ENCODE measurements around the gene ZMAT3.

- PRO-cap = no peak
These were observed 51.6 kb downstream of the ZMAT3 start for GRCh38 chr3:179019837-179020563.

DNA sequence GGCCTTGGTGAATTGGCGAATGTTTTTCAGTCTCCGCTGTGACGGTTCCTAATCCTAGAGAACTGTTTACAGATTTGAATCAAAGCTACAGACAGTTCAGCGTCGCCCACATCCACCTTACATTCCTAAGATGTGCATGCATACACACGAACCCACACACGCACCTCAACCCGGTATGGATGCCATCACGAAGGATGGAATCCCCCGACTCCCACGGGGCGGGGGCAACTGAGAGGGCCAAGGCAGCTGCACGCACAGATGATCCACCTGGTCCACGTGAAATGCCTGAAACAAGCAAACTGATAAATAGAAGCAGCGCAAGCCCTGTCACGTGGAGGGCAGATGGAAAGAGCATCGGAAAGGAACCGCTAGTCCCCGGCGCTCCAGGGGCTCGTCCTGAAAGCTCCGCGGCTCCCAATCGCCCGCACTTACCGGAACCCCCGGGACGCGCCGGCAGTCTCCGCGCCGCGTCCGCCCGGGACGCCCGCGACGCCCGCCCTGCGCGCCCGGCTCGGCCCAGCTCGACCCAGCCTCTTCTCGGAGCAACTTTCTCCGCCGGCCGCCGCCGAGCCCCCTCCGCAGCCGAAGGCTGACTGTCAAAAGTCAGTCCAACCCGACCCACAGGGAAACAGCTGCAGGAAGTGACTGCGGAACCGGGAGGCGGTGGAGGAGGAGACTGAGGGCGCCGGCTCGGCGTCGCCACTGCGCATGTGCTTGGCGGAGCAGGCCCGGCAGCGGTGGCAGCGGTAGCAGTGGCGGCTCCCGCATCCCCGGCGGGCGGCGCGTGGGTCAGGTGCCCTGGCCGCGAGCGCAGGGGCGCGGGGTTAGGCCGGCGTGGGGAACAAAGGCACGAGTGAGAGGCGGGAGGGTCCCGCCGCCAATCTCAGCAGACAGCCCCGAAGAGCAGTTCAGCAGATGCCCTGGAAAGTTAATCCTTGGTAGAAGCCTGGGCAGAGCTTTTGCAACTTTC, at the start of gene ZMAT3:
Gene ZMAT3, minus strand, starts transcription at position 647 of the 970 bp plus-strand sequence.
- PRO-cap = bidirectional peak, plus-strand start at position 433 of the sequence, minus-strand start at position 169 of the sequence; bidirectional peak, plus-strand start at position 773 of the sequence, minus-strand start at position 589 of the sequence

DNA sequence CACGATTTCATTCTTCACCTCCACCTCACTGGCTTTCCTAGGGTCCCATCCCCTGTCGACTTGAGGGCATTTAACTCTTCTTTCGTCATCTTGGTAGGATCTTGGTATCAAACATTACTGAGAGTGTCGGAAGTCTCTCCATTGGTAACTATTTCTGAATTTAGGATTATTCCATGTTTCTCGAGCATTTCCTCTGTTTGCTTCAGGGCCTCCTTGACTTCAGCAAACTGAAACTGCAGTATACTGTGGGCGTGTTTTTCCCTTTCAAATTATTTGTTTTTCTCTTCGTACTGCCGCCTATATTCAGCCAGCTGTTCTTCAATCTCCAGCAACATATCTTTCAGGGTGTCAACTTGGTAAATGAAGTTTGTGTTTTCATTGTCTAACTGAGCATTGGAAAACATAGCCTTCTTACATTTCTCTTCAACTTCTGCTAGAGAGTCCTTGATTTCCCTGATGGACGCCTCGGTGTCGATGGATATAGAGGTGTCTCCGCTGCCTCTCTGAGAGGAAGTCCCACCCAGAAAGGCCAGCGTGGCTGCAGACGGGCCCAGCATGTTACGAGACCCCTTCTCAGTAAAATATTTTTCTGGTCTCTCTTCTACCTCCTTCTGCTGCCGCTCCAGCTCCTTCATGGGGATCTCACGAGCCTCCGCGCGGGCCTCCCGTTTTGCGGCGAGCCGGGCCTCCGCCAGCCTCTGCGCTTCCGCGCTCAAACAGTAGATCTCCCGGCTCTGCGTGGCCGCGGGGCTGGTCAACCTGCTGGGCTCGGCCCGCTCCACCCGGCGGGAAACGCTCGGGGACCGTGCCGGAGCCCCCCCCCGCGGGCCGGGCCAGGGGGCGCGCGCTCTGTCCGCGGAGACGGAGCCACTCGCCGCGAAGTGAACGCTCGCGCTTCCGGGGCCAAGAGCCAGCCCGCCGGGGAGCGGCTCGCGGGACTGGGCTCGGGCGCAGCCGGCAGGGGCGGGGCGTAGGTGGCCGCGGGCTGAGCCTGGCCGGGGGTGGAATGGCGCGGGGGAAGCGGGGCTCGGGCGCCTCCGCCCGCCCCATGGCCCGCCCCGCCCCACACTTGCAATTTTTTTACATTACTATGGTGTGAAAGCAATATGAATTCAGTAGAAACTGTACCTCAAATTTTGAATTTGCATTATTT, 10.0 kb upstream of the KCNMB3 start:
- PRO-cap = bidirectional peak, plus-strand start at position 998 of the sequence, minus-strand start at position 877 of the sequence

DNA sequence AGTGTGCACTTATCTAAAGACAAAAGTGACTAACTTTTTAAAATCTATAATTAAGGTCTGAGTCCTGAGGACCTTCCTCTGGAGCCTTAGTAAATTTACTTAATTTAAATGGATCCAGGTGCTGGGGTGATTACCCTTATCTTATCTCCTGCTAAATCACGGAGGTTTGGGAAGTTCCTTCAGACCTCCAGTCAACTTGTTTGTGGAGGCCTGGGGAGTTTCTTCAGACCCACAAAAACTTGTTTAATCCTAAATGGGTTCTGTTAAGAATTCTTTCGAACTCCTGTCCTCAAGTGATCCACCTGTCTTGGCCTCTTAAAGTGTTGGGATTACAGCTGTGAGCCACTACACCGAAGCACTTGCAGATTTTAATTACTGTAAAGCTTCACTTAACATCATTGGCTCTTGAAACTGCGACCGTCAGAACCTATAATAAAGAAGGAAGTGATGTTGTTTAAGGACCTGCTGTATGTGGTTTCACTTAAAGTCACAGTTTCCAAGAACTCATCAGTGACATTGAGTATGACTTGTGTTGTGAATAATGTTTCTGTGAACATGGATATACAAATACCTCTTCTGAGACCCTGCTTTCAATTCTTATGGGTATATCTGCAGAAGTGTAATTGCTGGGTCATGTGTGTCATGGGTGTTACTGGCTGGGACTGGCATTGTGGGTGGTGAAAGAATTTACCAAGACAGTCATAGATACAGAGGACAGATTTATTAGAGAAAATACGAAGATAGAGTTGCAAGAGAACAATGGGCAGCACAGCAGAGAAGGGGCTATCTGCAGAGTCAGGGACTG, 4.2 kb downstream of the NDUFB5 start:
- PRO-cap = no peak

GRCh38 chr3:179672749-179673354, 20.0 kb downstream of the USP13 start:
- PRO-cap = no peak

- PRO-cap = no peak
These were observed 81.9 kb downstream of the USP13 start for GRCh38 chr3:179734502-179735412.

DNA sequence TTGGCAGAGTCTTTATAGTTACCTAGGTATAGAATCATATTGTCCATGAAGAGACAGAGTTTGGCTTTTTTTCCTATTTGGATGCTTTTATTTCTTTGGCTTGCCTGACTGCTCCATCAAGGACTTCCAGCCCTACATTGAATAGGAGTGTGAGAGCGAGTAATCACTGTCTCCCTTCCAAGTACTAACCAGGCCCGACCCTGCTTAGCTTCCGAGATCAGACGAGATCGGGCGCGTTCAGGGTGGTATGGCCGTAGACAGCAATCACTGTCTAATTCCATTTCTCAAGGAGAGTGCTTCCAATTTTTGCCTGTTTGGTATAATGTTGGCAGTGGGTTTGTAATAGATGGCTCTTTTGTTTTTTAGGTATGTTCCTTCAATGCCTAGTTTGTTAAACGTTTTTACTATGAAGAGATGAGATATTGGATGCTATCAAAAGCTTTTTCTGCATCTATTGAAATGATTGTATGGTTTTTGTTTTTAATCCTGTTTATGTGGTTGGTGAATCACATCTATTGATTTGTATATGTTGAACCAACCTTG, 125.1 kb upstream of the PEX5L start:
- PRO-cap = no peak

GRCh38 chr3:181695953-181696555, 15.7 kb upstream of the SOX2 start:
- PRO-cap = no peak

GRCh38 chr3:181726319-181727591, 15.0 kb downstream of the SOX2 start:
- PRO-cap = bidirectional peak, plus-strand start at chr3:181726696, minus-strand start at chr3:181726404; bidirectional peak, plus-strand start at chr3:181726784, minus-strand start at chr3:181726797; bidirectional peak, plus-strand start at chr3:181727337, minus-strand start at chr3:181727147

- PRO-cap = no peak
These were observed 150.7 kb upstream of the ATP11B start for GRCh38 chr3:182642538-182643013.

GRCh38 chr3:182962148-182962634, 18.1 kb downstream of the DCUN1D1 start:
- PRO-cap = no peak

DNA sequence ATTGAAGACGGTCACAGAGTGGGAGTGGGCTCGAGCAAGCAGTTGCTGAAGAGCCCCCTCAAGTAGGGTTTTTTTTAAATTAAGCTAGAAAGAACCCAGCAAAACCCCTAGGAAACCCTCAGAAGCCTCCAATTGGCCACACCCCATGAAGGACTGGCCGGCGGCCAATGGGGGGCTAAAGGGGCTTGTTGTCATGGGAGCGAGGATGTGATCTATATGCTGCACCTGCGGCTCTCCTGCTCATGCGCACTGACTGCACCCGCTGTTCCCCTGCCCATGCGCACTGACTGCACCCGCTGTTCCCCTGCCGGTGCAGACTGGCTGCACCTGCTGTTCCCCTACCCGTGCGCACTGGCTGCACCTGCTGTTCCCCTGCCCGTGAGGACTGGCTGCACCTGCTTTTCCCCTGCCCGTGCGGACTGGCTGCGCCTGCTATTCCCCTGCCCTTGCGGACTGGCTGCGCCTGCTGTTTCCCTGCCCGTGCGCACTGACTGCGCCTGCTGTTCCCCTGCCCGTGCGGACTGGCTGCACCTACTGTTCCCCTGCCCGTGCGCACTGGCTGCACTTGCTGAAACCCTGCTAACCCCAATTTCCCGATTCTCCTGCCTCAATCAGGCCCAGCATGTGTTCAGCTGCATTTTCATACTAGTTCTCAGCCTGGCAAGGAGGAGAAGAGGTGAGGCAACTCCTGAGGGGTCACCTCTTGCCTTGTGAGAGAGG, 16.8 kb upstream of the MCCC1 start:
- PRO-cap = no peak

- PRO-cap = no peak
These were observed 17.6 kb upstream of the LAMP3 start for GRCh38 chr3:183180245-183180476.

DNA sequence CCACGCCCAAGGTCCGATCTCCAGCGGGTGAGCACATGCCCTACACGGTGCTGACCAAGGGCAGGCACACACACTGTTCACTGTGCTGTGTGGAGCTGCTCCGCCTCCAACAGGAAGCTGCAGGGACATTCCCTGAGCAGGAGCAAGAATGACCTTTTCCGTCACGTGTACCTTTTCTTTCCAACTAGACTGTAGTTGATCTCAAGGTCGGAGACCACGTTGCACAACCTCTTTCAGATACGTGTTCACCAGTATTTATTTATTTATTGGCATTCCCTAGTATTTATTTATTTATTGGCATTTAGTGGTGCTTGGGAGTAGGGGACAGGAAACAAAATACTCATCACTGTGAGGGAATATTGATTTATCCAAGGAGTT, 41.6 kb upstream of the B3GNT5 start:
- PRO-cap = no peak

GRCh38 chr3:183265990-183266807, 13.1 kb downstream of the B3GNT5 start:
- PRO-cap = no peak

GRCh38 chr3:183269358-183270469, 16.7 kb downstream of the B3GNT5 start:
- PRO-cap = no peak

- PRO-cap = no peak
These were observed 62.3 kb upstream of the MCF2L2 start for GRCh38 chr3:183490561-183491336.

GRCh38 chr3:183513187-183513913, 42.2 kb downstream of the KLHL6 start:
- PRO-cap = no peak

DNA sequence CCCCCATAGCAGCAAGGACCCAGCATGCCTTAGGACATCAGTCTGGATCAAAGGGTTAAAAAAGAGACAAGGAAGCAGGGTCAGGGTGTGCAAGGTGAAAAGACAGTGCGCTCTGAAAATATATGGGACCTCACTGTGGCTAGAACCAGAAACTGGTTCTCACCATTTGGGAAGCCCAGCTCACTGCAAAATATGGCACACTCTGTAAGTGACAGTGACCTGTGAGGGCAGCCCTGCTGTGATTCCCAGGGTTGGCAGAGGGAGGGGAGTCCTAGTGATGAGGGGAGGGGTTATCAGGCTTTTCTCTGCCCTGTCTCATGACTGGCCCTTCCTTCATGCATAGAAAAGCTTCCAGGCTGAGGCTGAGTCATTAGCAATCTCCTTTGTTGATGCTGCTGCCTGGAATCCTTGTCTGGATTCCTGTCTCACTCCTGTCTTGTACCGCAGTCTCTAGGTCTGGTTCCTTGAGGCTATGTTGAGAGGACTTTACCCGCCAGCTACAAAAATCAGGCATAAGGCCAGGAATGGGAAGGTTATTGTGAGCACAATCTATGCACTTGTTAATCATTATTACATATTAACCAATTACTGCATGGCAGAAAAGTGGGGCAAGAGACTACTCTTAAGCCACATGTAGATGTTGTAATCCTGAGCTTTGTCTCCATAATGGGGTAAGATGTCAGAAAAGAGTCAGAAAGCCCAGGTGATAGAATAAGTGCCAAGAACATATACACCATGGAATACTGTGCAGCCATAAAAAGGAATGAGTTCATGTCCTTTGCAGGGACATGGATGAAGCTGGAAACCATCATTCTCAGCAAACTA, 7.2 kb downstream of the KLHL6 start:
- PRO-cap = no peak

- PRO-cap = no peak
These were observed 36.4 kb upstream of the KLHL6 start for GRCh38 chr3:183591672-183592489.

All from ReNcell CX (cell line).